M059J (cell line): ENCODE measurements around a stretch of chr3.

DNA sequence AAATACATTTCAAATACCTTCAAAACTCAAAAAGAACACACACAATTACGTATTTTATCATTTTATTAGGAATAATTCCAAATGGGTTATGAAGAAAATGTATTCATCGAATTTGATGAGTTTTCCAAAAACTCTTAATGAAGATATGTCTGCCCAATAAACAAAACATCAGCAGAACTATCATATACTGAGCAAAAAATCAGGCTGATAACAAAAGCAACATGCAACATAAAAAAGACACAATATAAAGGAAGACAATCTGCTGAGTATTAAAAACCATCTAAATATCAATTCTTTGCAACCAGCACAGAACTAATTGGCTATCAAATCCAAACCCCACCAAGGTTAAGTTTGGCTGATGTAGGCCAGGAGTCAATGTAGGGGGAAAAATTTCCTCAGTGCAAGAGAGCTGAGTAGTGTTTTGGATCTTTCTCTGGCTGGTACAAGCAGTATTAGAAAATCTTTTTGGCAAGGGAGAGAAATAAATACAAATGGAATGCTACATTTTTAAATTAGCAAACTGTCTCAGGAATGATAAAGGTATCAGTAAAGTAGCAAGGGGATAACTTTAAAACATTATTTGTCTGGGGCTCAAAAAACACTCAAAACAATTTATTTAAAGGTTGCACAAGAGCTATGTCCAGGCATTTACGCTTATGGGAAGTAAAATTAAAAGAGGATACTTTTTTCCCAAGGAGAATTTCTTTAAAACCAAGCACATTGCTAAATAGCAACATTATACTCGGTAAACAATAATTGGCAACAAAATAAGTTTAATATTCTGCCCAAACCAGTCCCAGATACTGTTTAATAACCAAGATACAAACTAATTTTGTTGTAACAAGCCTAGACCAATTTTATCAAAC is 15.5 kb downstream of the PDE12 start:
- RAMPAGE, long total RNA, result no peak

GRCh38 chr3:57597505-57598395 is 606 bp upstream of the ARF4 start:
- RAMPAGE, long total RNA, result no peak

DNA sequence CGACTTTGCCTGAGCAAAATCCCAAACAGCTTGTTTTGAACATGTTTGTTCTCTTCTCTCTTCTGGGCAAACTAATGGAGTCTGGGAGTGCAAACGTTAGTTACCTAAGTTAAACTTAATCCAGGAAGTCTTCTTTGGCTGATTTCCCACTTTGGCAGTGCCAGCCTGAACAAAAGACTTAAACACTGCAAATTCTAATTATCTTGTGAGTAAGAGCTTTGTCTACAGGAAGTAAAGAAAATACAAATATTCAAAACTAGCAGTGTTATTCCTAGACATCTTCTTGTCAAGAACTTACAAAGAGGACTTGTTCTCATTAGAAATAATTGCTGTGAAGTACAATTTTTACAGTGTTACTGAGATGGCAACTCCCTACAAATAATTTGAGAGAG is 16.7 kb upstream of the DENND6A start:
- RAMPAGE, long total RNA, result no peak

- RAMPAGE, long total RNA, result no peak
These were observed 104.5 kb downstream of the SLMAP start for GRCh38 chr3:57860499-57861090.

GRCh38 chr3:57958659-57959643 is 49.3 kb upstream of the FLNB start:
- RAMPAGE, long total RNA, result no peak

- RAMPAGE, long total RNA, result no peak
These were observed 25.0 kb upstream of the FLNB start for GRCh38 chr3:57983169-57983595.

DNA sequence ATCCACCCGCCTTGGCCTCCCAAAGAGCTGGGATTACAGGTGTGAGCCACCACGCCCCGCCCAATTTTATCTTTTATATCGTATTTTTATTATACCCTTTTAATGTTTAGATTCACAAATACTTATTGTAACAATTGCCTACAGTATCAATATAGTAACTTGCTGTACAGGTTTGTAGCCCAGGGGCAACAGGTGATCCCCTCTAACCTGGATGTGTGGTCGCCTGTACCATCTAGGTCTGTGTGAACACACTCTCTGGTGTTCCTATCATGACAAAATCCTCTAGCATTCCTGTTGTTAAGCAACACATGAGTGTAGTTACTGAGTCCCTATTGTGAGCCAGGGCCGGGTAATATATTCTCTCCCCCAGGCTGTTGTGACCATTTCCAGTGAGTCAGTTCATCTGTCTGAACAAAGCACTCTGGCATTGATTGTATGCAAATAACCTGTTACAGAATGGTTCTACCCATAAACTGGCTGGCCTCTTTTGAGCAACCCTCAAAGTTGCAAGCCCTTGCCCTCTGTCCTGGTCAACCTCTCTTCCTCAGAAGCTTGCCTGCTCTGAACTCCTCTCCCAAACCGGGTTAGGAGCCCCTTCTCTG is 2.6 kb upstream of the FLNB start:
- RAMPAGE, long total RNA, result no peak

DNA sequence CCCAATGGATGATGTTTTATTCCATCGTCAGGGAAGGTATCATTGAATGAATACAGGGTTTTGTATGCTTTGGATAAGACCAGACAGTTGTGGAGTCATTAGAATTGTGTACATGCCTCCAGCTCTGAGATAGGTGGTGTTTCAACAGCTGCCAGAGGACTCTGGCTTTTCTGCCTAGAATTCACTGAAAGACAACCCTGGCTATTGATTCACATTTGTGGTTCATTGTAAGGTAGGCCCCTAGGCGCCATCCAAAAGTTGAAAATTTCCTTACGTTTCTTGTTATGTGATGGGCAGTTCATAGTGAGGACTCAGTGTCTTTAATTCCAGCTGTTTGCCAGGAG is 4.5 kb downstream of the FLNB start:
- RAMPAGE, long total RNA, result no peak

DNA sequence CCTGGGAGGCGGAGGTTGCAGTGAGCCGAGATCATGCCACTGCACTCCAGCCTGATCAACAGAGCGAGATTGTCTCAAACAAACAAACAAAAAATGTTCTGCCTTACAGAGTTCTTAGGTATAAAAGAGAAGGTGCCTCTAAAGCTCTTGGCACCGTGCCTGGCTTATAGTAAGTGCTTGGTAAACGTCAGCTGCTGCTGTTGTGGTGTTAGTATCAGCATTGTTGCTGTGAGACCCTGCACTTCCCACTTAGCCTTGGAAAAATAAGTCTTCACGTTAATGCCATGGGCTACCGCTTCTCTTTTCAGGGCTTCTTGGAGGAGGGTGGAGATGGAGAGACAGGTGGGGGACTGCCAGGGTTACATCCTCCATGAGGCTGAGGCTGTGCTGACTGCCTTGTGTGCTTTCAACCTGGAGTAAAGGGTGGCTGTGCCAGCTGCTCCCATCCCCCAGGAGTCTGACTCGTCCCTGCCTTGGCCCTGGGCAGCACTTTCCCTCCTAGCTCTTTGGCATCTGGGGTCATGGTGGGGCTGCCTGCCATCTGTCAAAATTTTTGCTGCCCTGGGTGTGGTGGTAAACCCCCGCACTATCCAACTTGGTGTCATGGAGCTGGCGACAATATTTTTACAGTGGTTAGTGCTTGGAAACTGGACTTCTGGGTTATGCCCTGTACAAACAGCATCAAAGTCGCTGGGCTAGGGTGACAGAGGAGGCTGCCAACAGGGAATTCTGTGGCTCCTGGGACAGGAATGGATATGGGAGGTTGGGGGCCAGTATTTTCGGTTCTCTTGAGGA is 17.8 kb downstream of the FLNB start:
- RAMPAGE, long total RNA, result no peak

DNA sequence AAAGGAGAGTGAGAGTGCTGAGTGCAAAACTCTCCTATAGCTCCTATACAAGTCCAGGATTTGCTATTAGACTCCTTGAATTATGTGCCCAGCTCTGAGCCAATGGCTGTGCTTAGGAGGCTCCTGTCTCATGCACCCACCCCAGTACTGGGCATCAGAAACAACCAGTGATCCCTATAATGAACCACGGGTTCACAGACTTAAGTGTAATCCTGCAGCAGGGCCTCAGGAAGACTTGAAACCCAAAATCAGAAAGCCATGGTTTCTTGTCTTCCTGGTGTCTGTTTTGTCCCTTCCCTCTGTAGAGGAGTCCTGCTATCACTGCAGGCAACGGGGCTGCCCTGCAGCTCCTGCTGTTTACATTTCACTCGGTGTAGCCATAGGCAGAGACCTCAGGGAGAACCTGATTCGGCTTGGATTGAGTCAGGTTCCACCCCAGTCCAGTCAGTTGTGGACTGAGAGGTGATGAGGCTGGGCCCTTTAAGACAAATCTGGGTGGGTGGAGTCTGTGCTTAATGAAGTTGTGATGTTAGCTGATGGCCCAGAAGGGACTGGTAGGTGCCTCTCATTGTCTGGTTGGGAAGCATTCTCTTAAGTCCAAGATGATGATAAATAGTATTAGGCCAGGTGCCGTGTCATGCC is 35.6 kb downstream of the FLNB start:
- RAMPAGE, long total RNA, result no peak

GRCh38 chr3:58062346-58063025 is 54.3 kb downstream of the FLNB start:
- RAMPAGE, long total RNA, result no peak

GRCh38 chr3:58081979-58082547 is 73.8 kb downstream of the FLNB start:
- RAMPAGE, long total RNA, result no peak

DNA sequence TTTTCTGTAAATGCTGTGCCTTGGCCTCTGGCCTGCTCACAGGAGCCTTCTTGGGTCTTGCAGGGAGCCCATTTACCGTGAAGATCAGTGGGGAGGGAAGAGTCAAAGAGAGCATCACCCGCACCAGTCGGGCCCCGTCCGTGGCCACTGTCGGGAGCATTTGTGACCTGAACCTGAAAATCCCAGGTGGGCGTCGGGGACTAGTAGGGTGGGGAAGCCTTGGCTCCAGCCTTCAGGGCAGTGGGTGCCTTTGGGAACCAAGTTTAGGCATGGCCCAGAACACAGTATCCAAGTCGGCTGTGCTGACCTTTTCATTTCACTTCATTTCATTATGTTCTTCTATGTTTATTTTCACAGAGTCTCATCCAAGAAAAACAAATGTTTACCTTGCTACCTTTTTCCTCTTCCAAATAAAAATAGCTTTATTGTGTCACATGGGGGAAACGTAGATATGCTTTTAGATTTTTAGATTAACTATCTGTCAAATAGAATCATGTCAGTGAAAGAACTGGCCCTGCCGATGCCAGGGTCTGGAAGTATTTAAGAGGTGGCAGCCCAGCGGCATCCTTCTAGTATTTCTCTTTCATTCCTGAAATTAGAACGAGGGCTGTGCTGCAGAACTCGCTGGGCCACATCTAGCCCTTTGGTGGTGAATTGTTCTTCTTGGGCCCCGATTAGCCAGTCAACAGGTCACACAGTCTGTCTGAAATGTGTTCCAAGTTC is 60.6 kb downstream of the DNASE1L3 start:
- RAMPAGE, long total RNA, result no peak

DNA sequence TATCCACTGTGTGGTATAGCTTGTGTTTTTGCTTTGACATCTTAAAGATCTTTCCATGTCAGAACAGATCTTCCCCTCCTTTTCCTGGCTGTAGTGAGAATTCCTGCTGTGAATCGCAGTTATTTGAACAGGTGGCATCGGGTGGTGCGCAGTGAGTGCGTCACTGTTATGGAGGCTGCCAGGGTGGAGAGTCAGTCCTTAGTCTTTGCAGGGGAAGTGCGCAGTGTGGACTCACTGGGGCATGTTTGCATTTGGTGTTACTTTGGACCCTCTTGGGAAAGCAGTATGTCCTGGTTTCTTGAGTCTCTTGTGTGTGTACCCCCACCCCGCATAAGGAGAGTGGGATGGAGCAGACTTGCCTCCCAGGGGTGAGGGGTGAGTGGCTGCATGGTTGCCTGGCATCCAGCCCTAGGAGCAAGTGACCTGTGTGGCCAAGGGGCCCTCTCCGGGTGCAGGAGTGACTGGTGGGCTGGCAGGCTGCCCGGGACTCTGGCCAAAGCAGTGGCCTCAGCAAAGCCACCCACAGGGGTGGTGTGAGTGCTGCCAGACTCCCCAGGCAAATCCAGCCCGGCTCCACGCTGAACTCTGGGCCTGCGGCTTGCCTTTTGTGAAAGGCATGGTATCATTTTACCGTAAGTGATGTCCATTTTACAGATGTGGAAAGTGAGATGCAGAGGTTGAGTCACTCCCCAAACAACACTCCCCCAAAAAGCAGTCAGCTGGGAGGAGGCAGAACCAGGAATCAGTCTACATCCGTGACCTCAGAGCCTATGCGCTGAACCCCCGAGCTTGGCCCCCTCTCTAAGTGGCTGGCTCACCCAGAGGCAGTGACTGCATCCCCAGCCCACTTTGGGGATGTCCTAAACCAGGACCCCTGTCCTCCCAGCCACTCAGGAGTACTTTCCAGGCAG is 46.4 kb downstream of the DNASE1L3 start:
- RAMPAGE, long total RNA, result no peak

DNA sequence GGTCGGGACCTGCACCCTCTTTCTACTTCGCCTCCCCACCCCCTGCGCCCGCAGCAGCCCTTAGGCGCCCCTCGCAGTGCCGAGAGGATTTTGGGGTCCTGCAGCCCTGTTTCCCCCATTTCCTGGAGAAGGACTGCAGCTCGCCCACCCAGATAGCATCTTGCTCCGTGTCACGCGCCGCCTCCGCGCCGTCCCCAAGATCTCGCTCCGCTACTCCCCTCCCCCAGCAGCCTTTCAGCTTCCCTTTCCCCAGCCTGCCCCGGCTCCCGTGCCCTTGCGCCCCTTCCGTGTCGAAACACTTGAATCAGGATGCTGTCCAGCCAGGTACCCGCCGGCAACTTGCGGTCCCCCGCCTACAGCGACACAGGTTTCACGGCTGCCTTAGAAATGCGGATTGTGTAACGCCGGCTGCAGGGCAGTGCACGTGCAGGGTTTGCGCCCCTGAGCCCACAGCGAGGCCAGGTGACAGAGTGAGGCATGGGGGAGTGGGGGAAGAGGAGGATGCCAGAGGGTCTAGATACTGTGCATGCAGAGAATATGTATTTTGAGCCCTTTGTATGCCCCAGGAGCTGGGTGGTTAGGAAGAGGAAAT is 687 bp downstream of the ABHD6 start:
- RAMPAGE, long total RNA, result no peak

GRCh38 chr3:58349633-58351044 is 17.4 kb downstream of the PXK start:
- RAMPAGE, long total RNA, result no peak

DNA sequence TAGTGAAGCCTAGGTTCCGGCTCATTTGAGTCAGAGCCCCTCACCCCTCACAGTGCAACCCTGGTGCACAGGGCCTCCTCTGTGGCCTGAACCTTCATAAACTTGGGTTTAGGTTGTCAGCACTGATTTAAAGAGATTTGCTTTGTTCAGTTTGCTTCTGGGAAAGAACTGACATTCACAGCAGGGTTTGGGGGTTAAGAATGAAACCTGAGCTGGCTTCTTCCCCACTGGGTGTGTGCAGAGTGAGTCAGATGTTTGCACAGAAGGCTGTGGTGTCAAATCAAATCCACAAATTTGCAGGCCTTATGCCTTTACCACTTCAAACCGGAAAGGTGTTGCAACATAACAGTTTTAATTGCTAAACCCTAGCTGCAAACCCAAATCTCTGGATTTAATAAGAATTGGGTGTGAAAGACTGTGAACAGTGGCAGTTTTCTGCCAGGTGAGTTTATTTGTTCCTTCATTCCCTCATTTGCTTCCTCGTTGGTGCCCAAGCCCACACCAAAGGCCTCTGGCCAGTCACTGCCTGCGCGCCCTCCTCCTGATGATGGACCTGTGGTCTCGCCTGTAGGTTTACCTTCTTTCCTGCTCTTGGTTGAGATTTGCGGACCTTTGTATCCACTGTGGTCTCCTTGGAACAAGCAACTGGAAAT is 20.5 kb upstream of the KCTD6 start:
- RAMPAGE, long total RNA, result no peak

GRCh38 chr3:58522806-58523511 is 14.0 kb downstream of the ACOX2 start:
- RAMPAGE, long total RNA, result no peak

DNA sequence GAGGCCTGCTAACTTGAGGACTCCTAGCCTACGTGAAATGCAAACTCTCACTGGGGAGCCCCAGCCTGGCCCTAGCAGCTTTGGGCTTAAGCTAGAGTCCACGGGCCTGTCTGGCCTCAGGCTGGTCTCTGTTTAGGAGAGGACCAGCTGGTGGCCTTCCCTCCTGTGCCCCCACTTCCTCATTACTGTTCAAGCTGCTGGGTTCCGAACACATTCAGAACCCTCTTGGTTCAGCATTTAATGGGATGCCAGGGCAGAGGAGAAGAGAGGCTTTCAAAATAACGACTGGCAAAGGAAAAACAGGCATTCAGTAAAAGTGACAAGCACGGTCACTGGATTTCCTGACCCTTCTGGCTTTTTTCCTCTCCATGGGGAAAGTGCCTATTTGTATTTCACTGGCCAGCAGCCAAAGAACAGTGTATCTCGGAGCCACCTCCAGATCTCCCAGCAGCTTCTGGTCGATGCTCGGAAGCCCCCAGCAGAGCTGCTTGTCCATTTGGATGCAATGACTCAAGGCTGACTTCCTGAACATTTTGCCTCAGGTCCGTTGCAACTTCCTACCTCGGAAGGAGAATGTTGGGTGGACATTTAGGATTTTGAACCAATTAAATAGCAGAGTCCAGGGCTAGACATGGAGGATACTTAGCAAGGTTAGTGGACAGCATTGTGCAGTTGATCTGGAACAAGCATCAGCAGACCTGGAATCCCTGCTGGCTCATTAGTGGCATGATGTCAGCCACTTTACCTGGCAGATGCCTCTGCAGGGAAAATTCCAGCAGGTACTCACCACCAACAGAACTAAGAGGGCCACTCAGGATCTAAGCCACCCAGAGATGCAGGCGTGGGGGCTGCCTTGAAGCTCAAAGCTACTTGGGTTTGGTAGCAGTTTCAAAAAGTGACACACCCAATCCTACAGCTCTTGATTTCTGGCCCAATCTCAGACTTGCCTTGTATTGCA is 1.2 kb downstream of the FAM107A start:
- RAMPAGE, long total RNA, result no peak

DNA sequence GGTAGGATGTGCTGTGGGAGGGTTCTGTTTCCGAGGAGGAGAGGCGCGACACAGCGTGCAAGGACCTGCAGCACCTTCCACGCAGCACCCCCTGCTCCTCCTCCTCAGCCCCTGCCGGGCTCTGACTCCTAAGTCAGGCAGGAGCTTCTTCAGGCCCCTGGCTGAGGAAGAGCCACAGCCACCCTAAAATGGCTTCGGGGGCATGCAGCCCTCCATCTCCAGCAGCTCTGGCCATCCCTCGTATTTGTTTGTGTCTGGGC is 32.5 kb downstream of the FAM3D start:
- RAMPAGE, long total RNA, result no peak